Tibial nerve (tissue), 3 donors: Measurements from ENCODE around the genes ALOX15B, AURKB, RNF222, NDEL1 and MYH10.

DNA sequence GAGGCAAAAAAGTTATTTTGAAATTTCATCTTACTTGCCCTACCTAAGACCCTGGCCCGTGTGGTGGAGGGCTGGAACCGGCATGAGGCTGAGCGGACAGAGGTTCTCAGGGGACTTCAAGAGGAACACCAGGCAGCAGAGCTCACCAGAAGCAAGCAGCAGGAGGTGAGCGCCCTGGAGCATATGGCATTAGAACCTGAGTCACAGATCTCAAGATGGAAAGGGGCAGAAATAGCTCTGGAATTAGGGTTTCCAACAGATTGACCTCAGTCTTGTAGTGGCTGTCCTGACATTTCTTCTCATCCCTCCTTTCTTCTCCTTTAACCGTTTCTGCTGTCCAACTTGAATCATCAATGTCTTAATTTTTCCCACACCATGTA lies 4.6 kb downstream of the CNTROB start:
- PRO-cap = no peak
- RAMPAGE, long total RNA, 3 experiments = start-site peak on the plus strand in 1 of 3 experiments, centred at position 92 of the sequence, 26 reads per replicate

DNA sequence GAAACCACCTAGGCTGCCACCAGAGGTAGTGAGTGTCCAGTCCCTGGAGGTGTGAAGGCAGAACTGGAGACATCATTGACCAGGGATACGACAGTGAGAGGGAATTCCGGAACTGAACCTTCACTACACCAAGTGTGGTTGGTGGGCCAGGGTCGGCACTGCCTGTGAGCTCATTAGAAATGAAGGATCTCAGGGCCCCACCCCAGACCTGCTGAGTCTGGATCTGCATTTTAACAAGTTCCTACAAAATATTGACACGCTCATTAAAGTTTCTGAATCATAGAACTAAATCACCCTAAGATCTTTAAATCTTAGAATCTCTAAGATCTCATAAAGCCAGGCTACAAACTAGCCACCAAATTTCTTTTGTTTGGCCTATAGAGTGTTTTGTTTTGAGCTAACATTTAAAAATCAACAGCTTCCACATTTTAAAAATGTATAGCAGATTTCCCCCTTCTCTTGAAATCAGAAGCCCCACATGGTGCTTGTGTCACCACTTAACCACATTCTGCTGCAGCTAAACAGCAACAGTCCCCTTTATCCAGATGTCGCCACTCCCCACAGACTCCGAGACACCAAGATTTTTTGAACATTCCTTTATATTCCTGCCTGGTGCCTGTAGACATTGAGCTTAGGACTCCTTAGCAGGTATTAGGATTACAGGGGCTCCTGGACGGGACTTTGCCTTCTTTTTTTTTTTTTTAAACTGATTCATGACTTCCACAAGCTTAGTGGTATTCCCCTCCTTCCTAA lies 15.9 kb downstream of the GUCY2D start:
- PRO-cap = no peak
- RAMPAGE, long total RNA, 3 experiments = no peak in any of the 3 experiments

DNA sequence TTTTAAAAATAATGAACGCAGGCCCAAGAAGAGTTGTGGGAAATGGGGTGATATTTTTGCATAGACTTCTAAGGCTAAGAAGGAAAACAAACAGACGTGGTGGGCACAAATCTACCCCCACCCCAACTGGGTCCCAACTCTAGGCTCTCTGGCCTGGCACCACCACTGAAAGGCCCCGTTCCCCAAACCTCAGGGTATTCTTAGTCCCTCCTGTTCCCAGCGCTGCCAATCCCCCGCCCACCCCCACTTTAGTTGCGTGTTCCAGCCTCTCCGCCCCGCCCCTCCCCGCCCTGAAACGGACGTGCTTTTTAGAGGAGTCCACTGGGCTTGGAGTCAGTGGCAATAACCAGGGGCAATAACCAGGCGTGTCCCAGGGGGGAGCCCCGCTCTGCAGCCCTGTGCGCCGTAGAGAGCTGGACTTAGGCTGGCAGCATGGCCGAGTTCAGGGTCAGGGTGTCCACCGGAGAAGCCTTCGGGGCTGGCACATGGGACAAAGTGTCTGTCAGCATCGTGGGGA lies at the start of gene ALOX15B:
ALOX15B (plus strand) TSS at position 336 of the 517 bp plus-strand sequence.
- PRO-cap = bidirectional peak, plus-strand start at position 336 of the sequence, minus-strand start at position 191 of the sequence
- RAMPAGE, long total RNA, 3 experiments = start-site peak on the plus strand in 2 of 3 experiments, centred at positions 316 to 329 of the sequence, 7 to 8 reads per replicate

- PRO-cap = bidirectional peak, plus-strand start at chr17:8122734, minus-strand start at chr17:8122546
- RAMPAGE, long total RNA, 3 experiments = no peak in any of the 3 experiments
These were observed 1.4 kb downstream of the HES7 start for GRCh38 chr17:8122344-8123014.

- PRO-cap = bidirectional peak, plus-strand start at chr17:8127378, minus-strand start at chr17:8127344
- RAMPAGE, long total RNA, 3 experiments = no peak in any of the 3 experiments
These were observed 3.3 kb upstream of the HES7 start for GRCh38 chr17:8127177-8127623.

DNA sequence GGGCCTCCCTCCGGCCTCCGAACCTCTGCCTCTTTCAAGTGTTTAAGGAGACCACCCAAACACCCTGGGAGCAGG lies 3.6 kb upstream of the PER1 start:
- PRO-cap = unidirectional peak, minus-strand start at position 32 of the sequence
- RAMPAGE, long total RNA, 3 experiments = no peak in any of the 3 experiments

DNA sequence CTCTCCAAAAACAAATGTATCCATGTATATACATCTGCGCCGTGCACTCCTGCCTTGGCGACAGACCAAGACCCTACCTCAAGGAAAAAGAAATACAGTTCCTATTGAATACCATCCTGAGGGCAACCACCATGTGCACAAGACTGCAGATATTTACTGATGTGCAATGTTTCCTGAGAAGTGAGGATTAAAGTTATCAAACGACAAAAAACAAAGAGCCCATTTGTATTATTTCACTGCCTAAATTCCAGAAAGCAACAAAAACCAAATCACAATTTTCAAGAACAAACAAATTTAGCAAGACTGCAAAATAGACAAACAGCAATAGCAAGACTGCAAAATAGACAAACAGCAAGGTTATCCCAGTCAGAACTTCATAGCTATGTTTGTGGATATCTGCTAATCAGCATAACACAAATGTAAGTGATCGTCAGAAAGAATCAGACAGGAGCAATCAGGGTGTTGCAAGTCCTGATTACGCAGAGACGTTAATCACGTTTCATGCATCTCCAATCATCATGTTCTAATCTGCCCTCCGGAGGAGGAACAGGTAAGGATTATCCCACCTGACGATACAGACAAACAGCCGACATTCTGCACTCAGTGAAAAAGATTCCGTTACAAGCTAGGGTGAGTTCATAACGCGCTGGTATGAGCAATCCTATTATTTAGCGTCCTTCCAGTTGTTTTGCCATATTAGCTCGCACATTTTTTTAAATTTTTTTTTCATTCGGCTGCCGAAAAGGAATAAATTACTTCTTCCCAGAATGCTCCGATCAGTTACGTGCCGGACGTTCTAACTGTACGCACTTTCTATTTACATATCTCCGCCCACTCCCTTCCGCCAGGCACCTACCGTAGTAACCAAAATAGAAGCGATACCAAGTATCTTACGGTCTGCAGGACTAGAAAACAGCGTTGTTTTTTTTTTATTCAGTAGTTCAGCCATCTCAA lies 2.9 kb downstream of the TMEM107 start:
- PRO-cap = unidirectional peak, minus-strand start at position 574 of the sequence
- RAMPAGE, long total RNA, 3 experiments = start-site peak on the minus strand in 1 of 3 experiments, centred at position 572 of the sequence, 81 reads per replicate

DNA sequence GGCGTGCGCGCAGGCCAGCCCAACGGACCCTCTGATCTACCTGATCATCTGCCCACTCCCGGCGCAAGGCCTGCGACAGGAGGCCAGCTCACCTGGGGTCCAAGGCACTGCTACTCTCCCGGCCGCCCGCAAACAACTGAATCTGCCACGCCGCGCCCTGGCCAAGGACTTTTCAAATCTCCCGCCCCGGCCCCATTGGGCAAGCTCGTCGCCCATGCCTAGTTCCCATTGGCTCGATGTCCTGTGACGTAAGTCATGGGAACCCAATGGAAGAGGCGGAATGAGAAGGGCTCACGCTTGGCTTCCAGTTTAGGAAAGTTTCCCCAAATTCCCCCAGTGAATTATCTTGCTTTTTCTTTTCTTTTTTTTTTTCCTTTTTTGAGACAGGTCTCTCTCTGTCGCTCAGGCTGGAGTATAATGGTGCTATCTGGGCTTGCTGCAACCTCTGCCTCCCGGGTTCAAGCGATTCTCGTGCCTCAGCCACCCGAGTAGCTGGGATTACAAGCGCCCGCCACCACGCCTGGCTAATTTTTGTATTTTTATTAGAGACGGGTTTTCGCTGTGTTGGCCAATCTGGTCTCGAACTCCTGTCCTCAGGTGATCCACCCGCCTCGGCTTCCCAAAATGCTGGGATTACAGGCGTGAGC lies at the start of gene AURKB:
AURKB (minus strand) TSS at position 138 of the 647 bp plus-strand sequence.
- PRO-cap = bidirectional peak, plus-strand start at position 266 of the sequence, minus-strand start at position 138 of the sequence
- RAMPAGE, long total RNA, 3 experiments = no peak in any of the 3 experiments

DNA sequence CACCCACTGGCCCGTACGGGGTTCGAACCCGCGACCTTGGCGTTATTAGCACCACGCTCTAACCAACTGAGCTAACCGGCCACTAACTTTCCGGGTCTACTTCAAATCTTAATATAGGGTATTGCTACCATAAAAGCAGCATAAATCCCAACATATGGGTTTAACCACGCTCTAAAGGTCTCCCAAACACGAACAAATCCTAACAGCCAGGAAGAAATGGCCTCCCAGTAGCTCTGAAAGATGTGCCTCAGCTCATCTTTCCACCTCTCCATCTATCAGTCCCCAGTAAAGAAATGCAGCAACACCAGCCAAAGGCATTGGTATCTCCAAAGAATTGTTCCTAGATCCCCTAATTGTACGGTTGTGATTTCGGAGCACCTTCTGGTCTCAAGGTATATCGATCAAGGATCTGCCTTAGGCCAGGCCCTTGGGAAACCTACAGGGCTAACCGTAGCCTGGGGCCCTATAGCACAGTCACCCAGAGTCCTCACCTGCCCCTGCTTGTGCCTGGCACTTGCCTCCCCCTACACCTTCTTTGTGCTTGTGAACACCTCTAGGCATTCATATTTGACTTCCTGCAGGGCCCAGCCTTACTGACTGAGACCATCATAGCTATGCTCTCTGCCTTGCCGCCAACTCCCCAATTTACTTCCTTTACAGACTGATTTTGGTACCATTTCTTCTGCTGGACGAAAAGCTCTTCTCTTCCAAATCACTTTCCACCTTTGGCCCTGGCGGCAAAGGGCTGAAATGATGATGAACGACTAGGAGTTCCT lies 16.8 kb upstream of the AURKB start:
- PRO-cap = no peak
- RAMPAGE, long total RNA, 3 experiments = no peak in any of the 3 experiments

GRCh38 chr17:8338181-8338804 lies 1.3 kb upstream of the ODF4 start:
- PRO-cap = no peak
- RAMPAGE, long total RNA, 3 experiments = no peak in any of the 3 experiments

DNA sequence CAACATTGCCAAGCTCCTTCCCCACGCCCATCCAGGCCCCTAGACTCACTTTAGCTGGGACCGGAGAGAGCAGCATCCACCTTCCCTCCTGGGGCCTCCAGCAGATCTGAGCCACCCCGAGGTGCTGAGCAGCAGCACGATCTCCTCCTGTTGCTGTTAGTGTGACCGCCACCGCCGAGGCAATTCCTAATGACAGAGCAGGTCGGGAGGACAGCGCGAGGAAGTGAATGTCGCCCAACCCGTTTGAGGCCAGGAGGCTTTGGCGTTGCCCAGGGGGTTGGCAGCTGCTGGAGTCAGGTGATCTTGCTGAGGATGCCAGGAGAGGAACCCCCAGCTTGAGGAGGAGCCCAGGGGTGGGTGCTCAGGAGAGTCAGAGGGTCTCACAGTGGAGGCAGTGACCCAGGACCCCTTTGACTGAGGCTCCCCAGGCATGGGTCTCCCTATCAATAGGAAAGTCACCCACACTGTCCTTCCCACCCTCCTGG lies at the start of gene RNF222:
RNF222 (minus strand) TSS at position 194 of the 485 bp plus-strand sequence.
- PRO-cap = no peak
- RAMPAGE, long total RNA, 3 experiments = no peak in any of the 3 experiments

DNA sequence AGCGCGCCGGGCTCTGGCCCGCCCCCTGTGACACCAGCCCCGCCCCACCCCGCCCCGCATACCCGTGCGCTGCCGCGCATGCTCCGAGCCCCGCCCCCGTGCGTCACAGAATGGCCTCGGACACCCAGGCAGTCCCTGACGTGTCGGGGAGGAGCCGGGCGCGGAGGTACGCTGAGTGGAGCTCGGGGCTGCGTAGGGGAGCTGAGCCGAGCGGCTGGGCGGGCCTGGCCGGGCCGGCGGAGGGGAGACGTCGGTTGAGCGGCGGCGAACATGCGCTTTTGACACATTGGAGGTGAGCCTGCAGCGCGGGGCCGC lies at the start of gene NDEL1:
NDEL1 (plus strand) TSS at position 131 of the 315 bp plus-strand sequence.
- PRO-cap = bidirectional peak, plus-strand start at position 149 of the sequence, minus-strand start outside the sequence
- RAMPAGE, long total RNA, 3 experiments = start-site peak on the plus strand in 3 of 3 experiments, centred at positions 201 to 230 of the sequence, 166 to 629 reads per replicate

DNA sequence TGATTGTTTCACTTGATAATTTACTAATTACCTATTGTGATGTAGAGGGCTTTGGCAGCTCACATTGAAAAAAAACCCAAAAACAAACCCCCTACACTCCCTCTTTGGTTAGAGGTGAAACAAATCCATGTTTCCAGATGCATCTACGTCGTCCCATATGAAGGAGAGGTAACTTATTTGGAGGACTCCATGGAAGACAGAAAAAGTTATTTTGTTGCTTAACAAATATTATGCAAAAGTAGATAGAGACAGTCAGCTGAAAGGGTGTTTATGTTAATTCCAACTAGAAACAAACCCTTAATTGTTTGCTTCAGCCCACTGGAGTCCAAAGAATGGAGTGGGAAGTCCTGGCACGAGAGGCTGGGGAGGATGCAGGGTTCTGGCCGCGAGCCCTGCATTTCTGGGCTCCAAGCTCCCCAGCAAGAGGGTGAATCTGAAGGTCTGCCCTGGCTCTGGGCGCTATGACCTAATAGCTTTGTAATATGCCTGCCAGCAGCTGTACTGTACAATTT lies 43.5 kb downstream of the NDEL1 start:
- PRO-cap = no peak
- RAMPAGE, long total RNA, 3 experiments = no peak in any of the 3 experiments

DNA sequence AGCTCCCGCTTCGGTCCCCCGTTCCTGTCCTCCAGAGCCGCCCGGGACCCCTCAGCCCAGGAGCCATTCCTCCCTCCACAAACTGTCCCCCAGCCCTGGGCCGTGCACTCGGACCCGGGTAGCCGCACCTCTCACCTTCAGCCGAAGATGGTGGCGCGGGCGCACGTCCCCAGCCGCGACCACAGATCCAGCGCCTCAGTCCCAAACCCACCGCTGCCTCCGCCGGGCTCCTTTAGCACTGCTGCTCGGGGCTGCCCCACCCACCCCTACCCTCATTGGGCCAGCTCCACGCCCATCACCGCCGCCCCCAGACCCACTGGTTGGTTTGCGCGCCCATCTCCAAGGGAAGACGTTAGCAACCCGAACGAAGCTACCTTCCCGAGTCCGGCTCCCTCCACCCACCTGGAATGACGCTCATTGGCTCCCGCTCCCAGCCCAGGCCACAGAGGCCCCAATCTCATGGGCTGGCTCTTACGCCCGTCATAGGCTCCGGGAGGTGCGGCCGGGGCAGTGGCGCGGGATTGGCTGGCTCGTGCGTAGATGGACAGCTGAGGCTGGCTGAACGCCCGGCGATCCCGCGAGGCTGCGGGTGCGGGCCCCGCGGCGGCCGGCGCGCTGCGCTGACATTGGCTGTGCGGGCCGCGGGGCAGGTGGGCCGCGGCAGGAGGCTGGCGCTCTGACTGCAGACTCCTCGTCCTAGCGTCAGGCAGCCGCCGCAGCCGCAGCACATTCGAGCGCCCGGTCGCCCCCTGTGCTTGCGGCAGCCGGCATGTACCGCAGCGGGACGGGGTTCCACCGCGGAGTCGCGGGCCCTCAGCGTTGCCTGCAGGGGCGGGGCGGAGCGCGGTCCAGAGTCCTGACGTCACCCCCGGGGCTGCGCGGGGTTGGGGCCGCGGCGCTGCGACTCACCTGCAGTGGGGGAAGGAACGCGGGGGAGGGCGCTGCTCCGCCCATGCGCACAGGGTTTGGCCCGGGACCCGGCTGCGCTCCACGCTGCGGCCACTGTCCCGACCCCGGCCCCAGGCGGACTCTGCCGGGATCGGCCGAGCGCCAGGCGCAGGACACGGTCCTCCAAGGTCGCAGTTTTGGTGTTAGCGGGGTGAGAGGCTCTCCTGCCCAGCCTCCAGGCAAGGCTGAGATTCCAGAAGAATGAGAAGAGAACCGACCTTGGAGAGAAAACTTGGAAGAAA lies at the start of gene MYH10:
MYH10 (minus strand) TSS at position 207 of the 1,190 bp plus-strand sequence.
- PRO-cap = unidirectional peak, minus-strand start at position 203 of the sequence; bidirectional peak, plus-strand start at position 580 of the sequence, minus-strand start at position 409 of the sequence
- RAMPAGE, long total RNA, 3 experiments = start-site peak on the minus strand in 3 of 3 experiments, centred at positions 192 to 209 of the sequence, 25 to 177 reads per replicate

GRCh38 chr17:8888046-8888452 lies 20.6 kb upstream of the PIK3R6 start:
- PRO-cap = no peak
- RAMPAGE, long total RNA, 3 experiments = no peak in any of the 3 experiments

GRCh38 chr17:8888453-8889047 lies 21.1 kb upstream of the PIK3R6 start:
- PRO-cap = no peak
- RAMPAGE, long total RNA, 3 experiments = start-site peak on the minus strand in 1 of 3 experiments, at chr17:8888726-8888869 at its widest, 8 reads per replicate

- PRO-cap = no peak
- RAMPAGE, long total RNA, 3 experiments = no peak in any of the 3 experiments
These were observed 27.0 kb upstream of the PIK3R6 start for GRCh38 chr17:8894407-8894858.

- PRO-cap = no peak
- RAMPAGE, long total RNA, 3 experiments = no peak in any of the 3 experiments
These were observed 3.1 kb downstream of the NTN1 start for GRCh38 chr17:9024317-9024878.

DNA sequence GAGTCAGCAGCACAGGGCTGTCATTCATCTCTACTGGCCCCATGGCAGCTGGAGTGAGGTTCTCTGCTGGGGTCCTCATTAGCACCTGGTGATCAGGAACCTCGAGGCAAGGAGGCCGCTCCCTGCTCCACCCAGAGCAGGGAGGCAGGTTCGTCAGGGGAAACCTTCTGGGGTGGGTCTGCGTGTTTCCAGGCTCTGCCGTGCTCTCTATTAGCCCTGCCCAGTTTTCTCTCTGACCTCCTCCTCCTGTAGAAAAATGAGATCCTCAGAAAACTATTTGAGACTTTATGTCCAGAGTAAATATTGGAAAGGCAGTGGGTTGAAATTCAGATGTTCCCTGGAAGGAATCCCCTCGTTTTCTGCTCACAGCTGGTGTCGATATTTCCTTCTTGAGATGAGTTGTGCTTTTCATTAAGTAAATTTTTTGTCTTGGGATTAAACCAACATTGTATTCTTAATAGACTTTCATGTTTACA lies 7.0 kb downstream of the NTN1 start:
- PRO-cap = bidirectional peak, plus-strand start at position 329 of the sequence, minus-strand start at position 202 of the sequence
- RAMPAGE, long total RNA, 3 experiments = no peak in any of the 3 experiments

DNA sequence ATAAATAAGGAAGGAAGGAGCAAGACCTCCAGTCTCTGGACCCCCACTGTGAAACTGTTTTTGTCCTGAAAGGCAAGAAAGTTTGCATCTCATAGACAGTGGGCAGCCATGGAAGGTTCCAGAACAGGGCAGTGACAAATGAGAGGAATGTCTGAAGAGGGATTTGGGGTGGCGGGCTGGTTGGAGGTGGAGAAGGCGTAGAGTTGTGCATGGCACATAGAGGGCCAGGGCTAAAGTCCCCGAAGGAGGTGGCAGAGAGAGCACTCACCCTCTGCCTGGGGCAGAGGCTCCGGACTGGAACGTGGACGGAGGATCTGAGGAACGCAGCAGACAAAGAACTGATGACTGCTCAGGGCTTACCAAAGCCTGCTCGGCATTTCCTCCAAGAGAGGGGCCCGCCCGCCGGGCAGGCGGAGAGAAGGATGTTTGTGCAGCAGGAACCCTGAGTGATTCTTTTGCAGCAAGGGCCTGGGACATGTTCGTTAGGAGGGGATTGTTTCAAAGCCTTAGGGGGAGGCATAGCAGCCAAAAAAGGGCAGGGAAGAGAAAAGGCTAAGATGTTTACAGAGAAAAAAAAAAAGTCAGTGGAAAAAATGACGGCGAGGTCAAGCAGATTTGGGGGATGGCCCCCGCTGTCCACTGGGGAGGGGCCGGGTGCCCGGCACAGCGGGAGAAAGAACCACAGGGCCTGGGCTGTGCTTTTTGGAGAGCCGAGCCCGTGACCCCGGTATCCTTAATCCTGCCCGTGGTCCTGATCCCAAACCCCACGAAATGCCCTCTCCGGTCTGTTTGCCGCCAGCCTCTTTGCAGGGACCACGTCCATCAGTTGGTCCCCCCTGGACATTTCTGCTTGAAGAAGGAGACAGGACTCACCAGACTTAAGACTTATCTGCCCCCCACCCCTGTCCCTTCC lies 129.2 kb downstream of the NTN1 start:
- PRO-cap = no peak
- RAMPAGE, long total RNA, 3 experiments = no peak in any of the 3 experiments